Peripheral blood mononuclear cell (primary cell): Measurements from ENCODE around the genes HACD1, STAM and MALRD1.

GRCh38 chr10:14959830-14960342, 698 bp downstream of the MEIG1 start:
- PRO-cap, 8 experiments: peak in 8 of 8 experiments; most common plus-strand start chr10:14960086 (in 4); most common minus-strand start chr10:14960073 (in 3)

GRCh38 chr10:15254749-15255377, 86.4 kb upstream of the NMT2 start:
- PRO-cap, 8 experiments: no peak in any of the 8 experiments

DNA sequence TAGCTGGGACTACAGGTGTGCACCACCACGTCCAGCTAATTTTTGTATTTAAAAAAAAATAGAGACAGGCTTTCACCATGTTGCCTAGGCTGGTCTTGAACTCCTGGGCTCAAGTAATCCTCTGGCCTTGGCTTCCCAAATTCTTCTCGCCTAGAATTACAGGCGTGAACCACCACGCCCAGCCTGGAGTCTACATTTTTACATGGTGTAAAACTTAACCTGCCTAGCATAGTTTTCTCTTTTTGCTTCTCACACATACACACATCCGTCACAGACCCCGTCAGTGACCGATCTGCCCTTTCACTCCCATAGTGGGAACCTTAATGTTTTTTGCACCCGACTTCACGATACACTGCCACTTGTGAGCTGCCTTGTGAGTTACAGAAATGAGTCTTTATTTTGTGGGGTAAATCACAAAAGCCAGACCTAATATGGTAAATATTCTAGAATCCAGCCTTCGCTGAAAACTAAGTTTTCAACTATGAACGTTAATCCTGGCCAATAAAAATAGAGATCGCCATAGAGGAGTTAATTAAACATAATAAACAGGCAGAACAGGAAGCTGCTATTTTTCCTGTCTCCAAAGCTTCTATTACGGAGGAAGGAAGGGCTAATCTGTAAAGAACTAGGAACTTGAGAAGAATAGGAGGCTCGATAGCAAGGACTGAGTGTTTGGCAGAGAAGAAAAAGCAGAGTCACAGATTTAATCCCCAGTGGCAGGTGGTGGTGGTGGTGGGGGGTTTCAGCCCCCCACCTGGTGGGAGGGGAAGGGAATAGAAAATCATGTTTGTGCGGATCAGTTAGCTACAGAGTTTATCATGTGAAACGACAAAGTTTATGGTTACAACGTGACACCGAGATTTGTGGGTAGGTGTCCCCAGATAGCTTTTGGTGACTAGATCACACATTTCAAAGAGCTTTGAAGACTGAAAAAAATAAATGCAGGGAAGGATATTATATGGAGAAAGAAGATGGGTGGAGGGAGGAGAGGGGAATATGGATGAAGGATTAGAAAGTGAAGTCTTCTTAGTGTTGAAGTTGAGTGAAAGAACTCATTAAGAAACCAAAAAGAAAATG, 14.7 kb upstream of the FAM171A1 start:
- PRO-cap, 8 experiments: no peak in any of the 8 experiments

DNA sequence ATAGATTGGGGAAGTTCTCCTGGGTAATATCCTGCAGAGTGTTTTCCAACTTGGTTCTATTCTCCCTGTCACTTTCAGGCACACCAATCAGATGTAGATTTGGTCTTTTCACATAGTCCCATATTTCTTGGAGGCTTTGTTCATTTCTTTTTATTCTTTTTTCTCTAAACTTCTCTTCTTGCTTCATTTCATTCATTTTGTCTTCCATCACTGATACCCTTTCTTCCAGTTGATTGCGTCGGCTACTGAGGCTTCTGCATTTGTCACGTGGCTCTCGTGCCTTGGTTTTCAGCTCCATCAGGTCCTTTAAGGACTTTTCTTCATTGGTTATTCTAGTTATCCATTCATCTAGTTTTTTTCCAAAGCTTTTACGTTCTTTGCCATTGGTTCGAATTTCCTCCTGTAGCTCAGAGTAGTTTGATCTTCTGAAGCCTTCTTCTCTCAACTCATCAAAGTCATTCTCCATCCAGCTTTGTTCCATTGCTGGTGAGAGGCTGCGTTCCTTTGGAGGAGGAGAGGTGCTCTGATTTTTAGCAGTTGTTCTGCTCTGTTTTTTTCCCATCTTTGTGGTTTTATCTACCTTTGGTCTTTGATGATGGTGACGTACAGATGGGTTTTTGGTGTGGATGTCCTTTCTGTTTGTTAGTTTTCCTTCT, 50.5 kb downstream of the ITGA8 start:
- PRO-cap, 8 experiments: no peak in any of the 8 experiments

- PRO-cap, 8 experiments: no peak in any of the 8 experiments
Observed at GRCh38 chr10:15748033-15748516, 28.4 kb upstream of the ITGA8 start.

- PRO-cap, 8 experiments: peak in 3 of 8 experiments; most common plus-strand start chr10:16817161 (in 3); most common minus-strand start chr10:16817067 (in 3)
Observed at GRCh38 chr10:16816699-16817261, 444 bp downstream of the RSU1 start.

GRCh38 chr10:16828059-16828535, 10.9 kb upstream of the RSU1 start:
- PRO-cap, 8 experiments: no peak in any of the 8 experiments

DNA sequence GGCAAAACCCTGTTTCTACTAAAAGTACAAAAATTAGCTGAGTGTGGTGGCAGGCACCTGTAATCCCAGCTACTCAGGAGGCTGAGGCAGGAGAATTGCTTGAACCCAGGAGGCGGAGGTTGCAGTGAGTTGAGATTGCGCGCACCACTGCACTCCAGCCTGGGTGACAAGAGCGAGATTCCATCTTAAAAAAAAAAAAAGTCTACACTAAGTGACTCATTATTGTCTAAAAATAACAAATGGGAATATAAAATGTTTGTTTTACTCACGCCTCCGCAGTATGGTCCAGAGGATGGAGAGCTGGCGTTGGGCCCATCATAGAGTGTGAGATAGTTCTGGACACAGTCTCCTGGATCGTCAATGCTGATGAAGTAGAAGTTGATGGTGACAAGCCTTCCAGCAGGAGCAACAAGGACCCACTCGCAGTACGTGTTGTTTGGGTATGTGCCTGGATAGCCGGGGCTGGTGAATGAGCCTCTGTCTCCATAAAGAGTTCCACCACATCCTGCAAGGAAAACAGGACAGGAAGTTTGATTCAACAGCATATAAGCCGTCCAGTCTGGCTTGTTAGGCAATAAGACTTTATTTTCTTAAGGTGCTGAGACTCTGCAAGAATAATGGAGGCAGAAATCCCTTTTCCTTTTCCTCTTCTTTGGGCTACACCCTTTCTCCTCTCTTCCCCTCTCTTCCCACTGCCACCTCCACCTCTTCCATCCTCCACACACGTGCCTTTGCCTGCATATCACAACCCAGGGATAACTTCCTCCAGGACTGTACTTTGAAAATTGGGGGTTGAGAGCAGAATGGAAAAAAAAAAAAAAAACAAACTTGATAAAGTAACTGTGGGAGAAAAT, 11.5 kb upstream of the RSU1 start:
- PRO-cap, 8 experiments: no peak in any of the 8 experiments

- PRO-cap, 8 experiments: peak in 7 of 8 experiments; most common plus-strand start chr10:17023676 (in 6); most common minus-strand start chr10:17023634 (in 5)
Observed at GRCh38 chr10:17023256-17023771, 106.3 kb downstream of the CUBN start.

DNA sequence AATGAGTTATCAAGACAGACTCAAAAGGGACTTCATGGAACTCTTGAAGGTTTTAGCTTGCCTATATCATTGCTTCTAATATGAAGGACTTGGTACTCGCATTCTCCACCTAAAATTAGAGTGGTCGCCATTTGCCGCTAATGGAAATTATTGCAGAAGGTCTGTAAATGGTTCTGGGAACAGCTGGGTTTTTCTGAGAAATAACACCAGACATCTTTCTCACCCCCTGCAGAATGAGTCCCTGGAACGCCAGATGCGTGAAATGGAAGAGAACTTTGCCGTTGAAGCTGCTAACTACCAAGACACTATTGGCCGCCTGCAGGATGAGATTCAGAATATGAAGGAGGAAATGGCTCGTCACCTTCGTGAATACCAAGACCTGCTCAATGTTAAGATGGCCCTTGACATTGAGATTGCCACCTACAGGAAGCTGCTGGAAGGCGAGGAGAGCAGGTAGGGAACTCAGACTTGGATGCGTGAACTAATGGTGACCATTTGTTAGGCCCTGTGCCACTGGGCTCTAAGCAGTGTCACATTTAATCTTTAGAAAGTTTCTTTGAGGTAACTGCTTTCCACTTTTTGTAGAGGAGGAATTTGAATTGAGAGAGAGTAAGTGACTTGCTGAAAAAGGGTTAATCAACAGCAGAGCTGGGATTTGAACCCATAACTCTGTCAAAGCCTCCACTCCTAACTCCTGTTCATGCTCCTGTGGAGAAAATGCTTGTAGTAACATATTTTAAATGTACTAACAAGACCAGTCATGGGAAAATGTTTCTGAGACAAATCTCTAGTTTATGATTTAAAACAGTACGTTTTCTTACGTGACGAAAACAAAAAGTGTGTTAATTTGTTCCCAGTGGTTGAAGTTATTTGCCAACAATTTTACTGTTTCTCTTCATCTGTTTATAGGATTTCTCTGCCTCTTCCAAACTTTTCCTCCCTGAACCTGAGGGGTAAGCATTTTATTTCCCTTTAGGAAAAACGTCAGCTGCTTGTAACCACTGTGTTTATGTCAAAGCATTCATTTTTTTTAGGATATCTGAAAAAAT, 7.2 kb downstream of the VIM start:
- PRO-cap, 8 experiments: peak in 4 of 8 experiments; most common plus-strand start position 158 of the sequence (in 3)

DNA sequence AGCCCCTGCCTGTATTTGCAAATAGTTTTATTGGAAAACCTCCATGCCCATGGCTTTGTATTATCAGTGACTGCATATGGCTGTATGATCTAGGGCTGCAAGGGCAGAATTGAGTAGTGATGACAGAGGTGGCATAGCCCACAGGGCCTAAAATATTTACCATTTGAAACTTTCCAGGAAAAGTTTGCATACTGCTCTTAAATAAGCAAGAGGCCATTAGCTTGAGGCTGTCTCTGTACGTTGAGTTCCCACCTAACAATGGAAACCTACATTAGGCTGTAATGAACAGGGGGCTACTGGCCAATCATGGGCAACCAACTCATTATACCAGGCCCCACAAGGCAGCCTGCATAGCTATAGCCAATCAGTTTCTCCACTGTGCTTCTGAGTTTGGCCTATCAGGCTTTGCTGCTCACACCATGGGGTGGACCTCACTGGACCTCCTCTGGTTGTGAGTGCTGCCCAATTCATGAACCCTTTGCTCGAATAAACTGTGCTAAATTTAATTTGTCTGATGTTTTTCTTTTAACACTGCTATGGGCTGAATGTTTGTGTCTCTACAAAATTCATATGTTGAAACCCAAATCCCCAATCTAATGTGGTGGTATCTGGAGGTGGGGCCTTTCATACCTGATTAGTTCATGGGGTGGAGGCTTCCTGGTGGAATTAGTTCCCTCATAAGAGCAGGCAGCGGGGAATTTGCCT, 752 bp upstream of the ST8SIA6 start:
- PRO-cap, 8 experiments: no peak in any of the 8 experiments

GRCh38 chr10:17506282-17506954, 52.0 kb upstream of the ST8SIA6 start:
- PRO-cap, 8 experiments: no peak in any of the 8 experiments

DNA sequence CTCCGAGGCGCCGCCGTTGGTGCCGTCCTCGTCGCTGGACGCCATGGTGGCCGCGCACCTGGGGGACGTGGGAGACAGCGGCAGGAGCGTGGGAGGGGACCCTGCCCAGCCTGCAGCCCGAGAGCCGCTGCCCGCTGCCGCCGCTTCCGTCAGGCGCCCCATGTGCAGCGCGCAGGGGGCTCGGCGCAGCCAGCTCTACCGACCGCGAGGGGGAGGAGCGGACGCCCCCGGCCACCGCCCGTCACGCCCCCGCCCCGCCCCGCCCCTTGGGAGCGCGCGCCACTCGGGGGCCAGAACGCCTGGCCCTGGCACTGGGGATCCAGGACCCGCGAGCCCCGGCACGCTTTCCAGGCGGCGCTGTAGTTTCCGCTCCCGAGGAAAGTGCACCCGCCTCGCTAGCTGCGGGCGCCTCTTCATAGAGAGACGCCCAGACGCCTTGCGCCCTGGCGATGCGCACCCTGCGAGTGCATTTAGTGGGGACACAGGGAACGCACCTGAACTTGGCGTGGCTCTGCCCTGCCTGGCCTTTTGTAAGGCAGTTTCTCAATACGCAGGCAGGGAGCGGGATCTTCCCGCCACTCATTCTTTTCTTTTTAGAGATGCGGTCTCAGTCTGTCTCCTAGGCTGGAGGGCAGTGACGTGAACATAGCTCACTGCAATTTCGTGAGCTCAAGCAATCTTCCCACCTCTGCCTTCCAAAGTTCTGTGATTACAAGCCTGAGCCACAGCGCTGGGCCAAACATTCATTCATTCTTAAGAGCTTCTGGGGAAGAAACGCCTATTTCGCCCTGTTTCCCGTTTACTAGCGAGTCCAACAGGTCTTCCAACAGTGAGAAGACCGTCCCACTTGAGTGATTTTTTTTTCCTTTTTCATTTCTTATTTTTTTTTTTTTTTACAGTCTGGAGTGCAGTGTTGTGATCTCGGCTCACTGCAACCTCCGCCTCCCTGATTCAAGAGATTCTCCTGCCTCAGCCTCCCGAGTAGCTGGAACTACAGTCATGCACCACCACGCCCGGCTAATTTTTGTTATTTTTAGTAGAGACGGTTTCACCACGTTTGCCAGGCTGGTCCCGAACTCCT, at the start of gene HACD1:
Gene HACD1, minus strand, starts transcription at position 197 of the 1,081 bp plus-strand sequence.
- PRO-cap, 8 experiments: peak in 2 of 8 experiments; most common minus-strand start position 166 of the sequence (in 1)

GRCh38 chr10:17644095-17645221, at the start of gene STAM:
Gene STAM, plus strand, starts transcription at chr10:17644151.
- PRO-cap, 8 experiments: peak in 8 of 8 experiments; most common plus-strand start chr10:17644182 (in 5)

GRCh38 chr10:17699423-17699776, 52.6 kb upstream of the TMEM236 start:
- PRO-cap, 8 experiments: no peak in any of the 8 experiments

GRCh38 chr10:18333560-18334091, 193.4 kb downstream of the CACNB2 start:
- PRO-cap, 8 experiments: no peak in any of the 8 experiments

GRCh38 chr10:18399868-18400250, 251.5 kb downstream of the NSUN6 start:
- PRO-cap, 8 experiments: no peak in any of the 8 experiments

DNA sequence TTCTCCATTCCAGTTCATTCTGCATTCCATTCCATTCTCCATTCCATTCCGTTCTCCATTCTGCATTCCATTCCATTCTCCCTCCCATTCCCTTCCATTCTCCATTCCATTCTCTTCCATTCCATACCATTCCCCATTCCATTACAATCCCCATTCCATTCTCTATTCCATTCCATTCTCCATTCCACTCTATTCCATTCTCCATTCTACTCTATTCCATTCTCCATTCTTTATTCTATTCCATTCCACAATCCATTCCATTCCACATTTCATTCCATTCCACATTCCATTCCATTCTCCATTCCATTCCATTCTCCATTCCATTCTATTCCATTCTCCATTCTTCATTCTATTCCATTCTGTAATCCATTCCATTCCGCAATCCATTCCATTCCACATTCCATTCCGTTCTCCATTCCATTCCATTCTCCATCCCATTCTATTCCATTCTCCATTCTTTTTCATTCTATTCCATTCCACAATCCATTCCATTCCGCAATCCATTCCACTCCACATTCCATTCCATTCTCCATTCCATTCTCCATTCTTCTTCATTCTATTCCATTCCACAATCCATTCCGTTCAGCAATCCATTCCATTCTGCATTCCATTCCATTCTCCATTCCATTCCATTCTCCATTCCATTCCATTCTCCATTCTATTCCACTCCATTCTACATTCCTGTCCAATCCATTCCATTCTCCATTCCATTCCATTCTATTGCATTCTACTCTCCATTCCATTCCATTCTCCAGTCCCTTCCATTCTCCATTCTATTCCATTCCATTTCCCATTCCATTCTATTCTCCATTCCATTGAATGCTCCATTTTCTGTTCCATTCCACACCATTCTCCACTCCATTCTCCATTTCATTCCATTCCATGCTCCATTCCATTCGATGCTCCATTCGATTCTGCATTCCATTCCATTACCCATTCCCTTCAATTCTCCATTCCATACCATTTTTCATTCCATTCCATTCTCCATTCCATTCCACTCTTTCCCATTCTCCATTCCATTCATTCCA, 85.2 kb downstream of the NSUN6 start:
- PRO-cap, 8 experiments: no peak in any of the 8 experiments

- PRO-cap, 8 experiments: no peak in any of the 8 experiments
Observed at GRCh38 chr10:18984633-18984937, 64.0 kb upstream of the MALRD1 start.

DNA sequence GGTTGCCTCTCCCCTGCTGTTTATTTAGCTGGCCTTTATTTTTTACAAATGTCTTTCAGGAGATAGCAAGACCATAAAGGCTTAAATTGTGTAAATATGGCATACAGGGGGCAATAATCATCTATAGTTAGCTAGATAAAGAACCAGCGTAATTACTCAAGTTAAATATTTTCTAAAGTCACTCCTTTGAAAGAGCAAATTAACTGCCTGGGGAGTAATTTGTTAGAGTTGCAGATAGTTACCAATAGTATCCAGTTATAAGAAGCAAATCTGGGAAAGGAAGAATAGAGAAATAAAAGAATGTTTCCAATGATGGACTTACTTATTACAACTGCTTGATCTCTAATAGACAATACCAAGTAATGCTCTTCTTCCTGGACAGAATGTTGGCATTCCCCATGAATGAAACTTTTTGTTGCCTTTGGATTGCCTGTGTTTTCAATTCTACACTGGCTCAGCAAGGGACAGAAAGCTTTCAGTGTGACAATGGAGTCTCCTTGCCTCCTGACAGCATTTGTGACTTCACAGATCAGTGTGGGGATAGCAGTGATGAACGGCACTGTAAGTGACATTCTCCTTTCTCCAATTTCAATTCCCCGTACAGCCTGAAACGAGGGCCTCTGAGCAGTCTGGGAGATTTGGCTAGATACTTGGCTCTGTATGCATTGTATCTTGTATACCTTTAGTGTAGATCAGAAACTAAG, at the start of gene MALRD1:
Gene MALRD1, plus strand, starts transcription at position 225 of the 704 bp plus-strand sequence.
- PRO-cap, 8 experiments: no peak in any of the 8 experiments